Osteocyte (in vitro differentiated cells): ENCODE data around the genes GABRB2 and GABRG2.

- PRO-cap = no peak
These were observed 74.4 kb upstream of the ATP10B start for GRCh38 chr5:160926273-160926924.

GRCh38 chr5:160929142-160929594 lies 77.2 kb upstream of the ATP10B start:
- PRO-cap = no peak

- PRO-cap = no peak
These were observed at the start of gene GABRB2 for GRCh38 chr5:161546404-161546861. TSS of gene GABRB2 (minus strand) at chr5:161546725.

DNA sequence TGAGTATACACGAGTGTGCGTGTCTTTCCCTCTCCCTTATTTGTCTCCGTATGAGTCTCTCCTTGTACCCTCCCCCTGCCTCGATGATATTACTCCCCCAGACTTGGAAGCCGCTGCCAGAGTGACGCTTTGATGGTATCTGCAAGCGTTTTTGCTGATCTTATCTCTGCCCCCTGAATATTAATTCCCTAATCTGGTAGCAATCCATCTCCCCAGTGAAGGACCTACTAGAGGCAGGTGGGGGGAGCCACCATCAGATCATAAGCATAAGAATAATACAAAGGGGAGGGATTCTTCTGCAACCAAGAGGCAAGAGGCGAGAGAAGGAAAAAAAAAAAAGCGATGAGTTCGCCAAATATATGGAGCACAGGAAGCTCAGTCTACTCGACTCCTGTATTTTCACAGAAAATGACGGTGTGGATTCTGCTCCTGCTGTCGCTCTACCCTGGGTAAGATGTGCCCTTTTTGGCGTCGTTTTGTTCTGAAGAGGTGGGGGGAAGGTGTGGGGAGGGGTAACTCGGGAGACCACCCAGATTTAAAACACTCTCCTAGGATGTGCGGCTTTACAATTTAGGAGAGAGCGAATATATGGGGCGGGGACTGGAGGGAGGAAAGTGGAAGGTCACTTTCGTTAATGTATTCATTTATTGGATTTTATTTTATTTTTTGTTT lies at the start of gene GABRG2:
Gene GABRG2 (plus strand): TSS at position 116 of the 672 bp plus-strand sequence.
- PRO-cap = no peak

DNA sequence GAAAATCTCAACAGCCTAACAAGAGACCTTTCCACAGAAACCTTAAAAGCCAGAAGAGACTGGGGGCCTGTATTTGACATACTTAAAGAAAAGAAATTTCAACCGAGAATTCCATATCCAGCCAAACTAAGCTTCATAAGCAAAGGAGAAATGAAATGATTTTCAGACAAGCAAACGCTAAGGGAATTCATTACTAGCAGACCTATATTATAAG lies 540.5 kb upstream of the CCNG1 start:
- PRO-cap = no peak

- PRO-cap = no peak
These were observed 455.8 kb upstream of the CCNG1 start for GRCh38 chr5:162981503-162981998.

- PRO-cap = no peak
These were observed 4.1 kb upstream of the CCNG1 start for GRCh38 chr5:163433164-163433763.

DNA sequence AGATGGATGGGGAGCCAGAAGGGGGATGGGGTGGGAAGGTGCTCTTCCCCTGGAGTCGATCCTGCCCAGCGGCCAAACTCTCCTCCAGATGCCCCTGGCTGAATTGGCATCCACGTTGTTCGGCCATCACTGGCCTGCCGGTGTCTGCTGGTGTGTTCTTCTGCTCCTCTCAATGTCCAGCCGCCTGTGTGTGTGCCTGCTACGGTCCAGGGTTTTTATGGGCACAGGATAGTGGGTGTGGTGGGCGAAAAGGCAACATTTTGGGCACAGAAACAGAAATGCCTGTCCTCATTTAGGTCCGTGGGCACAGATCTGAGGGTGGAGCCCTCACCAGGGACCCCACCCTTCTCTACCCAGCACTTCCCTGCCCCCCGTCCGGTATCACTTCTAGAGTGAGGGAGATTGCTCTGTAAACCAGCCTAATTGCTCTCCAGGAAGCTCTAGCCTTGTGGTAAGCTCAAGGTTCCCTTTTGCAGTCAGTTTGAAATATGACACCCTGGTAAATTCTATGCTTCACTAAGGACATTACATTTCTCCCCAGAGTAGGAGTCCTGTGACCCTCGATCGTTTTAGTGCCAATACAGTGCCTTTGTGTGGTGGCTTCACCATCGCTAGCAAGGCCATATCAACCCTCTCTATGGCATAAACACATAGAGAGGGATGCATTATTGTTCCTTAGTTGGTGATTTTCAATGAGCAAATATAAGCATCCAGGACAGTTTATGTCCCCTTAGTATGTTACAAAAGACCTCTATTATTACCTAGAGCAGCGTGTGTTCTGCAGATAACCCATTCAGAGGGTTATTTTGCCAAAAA lies 410.2 kb downstream of the MAT2B start:
- PRO-cap = no peak

DNA sequence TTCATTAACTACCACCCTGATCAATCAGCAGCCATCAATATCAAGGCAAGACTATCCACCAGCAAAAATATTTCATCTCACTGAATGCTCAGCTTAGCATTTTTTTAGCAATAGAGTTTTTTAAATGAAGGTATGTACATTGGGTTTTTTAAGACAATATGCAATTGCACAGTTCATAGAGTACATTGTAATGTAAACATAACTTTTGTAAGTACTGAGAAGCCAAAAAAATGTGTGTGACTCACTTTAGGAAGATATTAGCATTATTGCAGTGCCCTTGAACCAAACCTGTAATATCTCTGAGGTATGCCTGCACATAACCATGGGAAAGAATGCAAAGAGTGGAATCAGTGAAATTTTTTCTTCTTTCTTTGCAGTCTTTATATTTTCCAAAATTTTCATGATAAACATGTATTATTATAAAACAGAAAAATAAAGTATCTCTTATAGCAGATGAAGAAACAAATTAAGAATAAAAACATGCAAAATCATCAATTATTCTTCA lies 220.7 kb upstream of the TENM2 start:
- PRO-cap = no peak

DNA sequence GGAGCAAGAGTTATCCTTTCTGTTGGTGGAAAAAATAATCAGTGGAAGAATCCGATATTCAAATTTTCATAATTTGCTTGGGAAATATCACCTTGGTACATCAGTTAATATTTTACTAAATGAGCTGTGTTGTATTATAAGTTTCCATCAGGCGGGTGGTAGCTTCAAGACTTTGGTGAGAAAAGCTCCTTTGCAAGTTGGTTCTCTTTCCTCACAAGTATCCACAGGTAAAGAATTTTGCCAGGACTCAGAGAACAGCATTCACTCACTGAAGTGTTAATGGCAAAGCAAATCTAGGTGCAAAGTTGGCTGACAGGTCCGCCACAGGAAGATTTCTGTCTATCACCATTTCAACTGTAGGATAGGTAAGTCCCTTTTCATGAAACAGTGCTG lies 436.0 kb downstream of the TENM2 start:
- PRO-cap = no peak

- PRO-cap = no peak
These were observed 598.2 kb downstream of the TENM2 start for GRCh38 chr5:167576823-167577568.

DNA sequence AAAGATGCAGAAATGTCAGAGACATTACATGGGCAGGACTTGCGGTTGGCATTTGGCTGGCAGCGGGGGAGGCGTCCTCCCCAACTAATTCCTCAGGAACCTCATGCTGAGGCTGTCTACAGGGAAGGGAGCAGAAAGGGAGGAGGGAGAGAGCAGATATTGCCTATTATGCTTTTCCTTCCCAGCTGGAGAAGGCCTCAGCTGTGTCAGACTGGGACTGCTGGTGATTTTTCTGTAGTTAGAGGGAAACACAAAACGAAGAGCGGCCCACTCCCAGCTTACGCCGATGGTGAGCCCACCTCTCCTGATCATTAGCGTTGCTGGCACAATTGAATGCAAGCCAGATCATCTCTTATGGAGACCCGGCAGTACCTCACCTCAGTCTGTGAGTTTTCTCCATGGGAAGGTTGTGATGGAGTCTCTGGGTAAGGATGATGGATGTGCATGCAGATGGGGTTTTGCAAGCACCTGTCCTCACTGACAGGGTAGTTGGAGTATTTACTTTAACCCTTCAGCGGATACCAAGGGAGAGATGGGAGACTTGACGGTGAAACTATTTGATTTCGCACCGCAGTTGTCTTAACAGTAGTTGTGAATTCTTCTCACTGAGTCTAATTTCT lies 536.6 kb upstream of the WWC1 start:
- PRO-cap = no peak

DNA sequence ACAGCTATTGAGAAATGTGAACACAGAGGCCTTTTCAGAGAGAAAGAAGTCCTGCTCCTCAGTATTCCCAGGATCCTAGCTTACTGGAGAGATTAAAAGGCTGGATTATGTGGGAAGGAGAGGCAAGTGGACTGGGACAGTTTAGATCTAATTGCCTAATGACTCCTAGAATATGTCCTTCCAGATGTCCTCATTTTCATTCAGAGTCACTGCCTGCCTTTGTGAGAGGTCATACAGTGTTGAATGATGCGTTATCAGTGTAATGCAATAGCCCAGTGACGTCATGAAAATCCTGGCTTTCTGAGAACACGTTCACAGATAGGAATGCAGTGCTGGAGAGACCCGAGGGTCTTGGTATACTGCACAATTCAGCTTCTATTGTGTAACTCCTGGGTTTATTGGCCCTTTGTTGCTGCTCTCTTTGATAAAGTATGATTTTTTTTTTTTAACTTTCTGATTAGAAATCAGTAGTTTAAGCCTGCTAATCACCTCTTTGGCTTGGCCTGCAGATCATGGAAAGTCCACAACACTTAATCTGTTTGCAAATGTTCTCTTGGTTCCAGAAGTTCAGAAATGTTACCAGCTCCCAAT lies 26.3 kb downstream of the WWC1 start:
- PRO-cap = no peak

GRCh38 chr5:168408394-168409004 lies 77.8 kb upstream of the RARS1 start:
- PRO-cap = no peak

DNA sequence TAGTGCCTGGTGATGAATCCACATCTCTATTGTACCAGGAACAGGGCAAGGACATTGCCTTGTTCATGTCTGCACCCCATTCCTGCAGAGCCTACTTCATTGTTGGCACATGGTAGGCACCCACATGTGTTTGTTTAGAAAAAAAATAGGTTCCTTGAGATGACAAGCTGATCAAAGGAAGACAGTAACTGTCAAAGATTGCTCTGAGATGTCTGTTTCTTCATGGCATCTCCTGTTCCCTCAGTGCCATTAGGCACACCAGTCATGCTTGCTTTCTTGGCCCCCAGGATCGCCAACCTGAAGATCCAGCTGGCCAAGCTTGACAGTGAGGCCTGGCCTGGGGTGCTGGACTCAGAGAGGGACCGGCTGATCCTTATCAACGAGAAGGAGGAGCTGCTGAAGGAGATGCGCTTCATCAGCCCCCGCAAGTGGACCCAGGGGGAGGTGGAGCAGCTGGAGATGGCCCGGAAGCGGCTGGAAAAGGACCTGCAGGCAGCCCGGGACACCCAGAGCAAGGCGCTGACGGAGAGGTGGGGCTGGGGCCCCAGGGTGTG lies 72.1 kb upstream of the RARS1 start:
- PRO-cap = no peak

- PRO-cap = no peak
These were observed 21.8 kb upstream of the RARS1 start for GRCh38 chr5:168464178-168465135.

DNA sequence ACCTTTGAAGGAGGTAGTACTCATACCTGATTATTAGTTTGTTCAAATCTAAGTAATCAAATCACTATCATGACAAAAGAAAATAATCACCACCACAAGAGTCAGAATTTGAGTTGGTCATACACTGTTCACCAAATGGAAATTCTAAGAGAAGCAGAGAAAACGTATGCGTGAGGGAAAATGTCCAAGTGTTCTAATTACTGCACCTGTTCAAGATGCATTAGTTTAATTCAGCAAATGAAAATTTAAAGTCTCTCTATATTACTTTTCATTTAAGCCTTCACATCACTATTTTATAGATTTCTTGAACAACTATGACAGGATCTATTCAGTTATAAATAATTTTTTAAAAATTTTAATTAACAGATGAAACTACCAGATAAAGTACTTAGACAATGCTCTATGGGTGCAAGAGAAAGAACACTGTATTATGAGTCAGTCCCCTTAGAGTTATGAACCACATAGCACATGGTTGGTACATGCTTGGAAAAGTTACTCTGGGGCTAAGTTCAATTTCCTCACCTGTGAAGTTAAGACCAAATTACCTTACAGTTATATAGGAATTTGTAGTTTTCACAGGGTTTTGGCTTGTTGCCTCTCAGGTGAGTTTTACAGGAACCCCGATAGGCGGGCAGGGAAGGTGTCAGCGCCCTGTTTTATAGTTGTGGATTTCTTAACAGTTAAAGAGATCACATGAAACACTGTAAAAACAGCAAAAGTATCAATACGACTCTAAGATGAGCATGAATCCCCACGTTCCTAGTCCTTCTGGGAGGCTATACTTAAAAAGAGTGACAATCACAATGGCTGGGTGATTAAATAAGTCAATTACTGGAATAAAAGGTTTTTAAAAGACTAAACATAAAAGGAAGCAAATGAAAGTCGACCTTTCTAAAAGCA lies 1.2 kb downstream of the PANK3 start:
- PRO-cap = no peak

DNA sequence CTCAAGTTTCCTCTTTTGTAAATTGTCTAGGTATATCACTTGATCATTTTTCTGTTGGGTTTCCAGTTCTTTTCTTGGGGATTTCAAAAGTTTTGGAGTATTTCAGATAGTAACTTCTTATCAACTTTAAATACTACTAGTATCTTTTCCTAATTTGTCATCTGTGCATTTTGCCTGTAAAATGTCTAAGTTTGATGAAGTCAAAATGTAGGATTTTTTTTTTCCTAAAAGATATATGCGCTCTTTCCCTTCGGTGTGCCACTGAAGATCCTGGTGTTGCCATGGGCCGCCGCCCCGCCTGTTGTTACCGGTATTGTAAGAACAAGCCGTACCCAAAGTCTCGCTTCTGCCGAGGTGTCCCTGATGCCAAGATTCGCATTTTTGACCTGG lies 36.9 kb upstream of the PANK3 start:
- PRO-cap = no peak

- PRO-cap = no peak
These were observed 240.0 kb upstream of the PANK3 start for GRCh38 chr5:168819266-168819563.

DNA sequence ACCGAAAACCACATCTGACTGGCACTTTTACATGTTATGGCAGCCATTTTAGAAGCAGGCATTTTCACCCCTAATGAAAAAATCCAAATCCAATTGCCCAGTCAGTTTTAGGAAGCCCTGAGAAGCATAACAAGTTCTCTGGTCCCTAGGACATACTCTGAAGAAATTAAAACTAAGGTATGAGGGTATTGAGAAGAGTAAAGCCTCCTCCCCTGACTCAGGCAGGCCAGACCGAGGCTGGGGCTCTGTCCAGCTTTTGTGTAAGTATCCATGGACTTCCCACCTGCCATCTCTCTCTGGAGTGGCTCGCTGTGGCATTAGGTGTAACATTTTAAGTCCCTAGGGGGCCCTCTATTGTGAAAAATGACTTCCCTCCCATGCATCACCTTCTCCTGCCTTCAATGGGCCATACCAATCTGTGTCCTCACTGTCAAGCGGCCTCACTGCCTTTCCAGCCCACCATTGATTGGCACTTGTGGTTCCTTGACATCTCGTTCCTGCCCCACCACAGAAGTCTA lies 205.6 kb downstream of the SLIT3 start:
- PRO-cap = no peak